Lower leg skin (tissue), 2 donors: Measurements from ENCODE around the gene AADAC.

GRCh38 chr3:150061058-150061850 is 90.6 kb upstream of the PFN2 start:
- PRO-cap, result no peak
- RAMPAGE, long total RNA, 2 experiments, result no peak in any of the 2 experiments

- PRO-cap, result no peak
- RAMPAGE, long total RNA, 2 experiments, result no peak in any of the 2 experiments
These were observed 192.0 kb upstream of the TSC22D2 start for GRCh38 chr3:150216027-150216490.

DNA sequence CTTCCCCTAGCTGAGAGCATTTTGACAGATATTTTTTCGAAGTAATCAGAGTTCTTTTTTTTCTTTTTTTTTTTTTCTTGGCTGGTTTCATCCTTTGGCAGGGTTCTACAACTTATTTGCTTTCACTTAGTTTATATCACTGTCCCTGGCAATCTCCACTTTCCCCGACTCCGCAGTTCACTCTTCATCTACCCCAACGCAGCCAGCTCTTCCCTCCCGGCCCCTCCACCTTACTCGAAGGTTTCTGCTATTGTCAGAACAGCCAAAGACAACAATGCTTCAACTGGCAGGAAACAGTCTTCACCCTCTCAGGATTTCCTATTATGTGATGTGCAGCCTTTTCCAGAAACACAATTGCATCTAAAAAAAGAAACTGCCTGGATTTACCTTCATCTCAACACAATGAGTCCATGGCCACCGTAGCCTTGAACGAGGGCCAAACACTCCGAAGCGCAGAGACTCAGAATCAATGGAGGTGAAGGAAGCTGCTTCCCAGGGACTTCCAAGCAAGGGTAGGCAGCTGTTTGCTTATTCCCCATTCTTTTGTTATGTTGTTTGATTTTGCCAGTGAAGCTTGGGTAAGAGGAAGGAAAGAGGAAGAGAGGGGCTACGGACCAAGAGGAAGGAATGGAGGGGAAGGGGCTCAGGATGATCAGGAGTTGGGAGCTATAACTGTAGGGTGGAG is 182.1 kb upstream of the TSC22D2 start:
- PRO-cap, result no peak
- RAMPAGE, long total RNA, 2 experiments, result no peak in any of the 2 experiments

DNA sequence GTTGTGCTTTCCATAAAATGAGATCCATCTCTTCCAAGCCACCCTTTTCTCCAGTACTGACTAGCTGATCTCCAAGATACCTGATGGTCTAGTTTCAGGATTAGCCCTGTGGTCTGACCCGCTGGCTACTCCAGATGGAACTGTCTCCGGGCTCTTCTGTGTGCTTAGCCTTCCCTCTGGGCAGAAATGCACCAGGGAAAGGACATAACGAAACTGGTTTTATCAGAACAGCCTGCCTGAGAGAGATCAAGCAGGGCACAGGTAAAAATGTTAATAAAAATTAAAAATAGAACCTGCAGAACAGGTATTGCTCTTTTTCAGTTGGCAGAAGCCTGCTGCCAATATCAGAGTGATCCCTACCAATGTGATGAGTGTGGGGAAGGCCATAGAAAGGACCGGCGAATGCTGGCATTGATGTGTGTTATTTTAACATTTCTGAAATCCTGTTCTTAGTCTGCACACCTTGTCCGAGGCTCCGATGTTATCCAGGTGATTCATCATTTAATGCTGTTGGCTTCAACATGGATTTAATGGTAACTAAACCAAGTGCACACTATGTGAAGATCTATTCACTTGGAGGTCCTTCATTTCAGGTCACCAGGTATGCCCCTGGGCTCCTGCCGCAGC is 169.6 kb upstream of the TSC22D2 start:
- PRO-cap, result no peak
- RAMPAGE, long total RNA, 2 experiments, result no peak in any of the 2 experiments

DNA sequence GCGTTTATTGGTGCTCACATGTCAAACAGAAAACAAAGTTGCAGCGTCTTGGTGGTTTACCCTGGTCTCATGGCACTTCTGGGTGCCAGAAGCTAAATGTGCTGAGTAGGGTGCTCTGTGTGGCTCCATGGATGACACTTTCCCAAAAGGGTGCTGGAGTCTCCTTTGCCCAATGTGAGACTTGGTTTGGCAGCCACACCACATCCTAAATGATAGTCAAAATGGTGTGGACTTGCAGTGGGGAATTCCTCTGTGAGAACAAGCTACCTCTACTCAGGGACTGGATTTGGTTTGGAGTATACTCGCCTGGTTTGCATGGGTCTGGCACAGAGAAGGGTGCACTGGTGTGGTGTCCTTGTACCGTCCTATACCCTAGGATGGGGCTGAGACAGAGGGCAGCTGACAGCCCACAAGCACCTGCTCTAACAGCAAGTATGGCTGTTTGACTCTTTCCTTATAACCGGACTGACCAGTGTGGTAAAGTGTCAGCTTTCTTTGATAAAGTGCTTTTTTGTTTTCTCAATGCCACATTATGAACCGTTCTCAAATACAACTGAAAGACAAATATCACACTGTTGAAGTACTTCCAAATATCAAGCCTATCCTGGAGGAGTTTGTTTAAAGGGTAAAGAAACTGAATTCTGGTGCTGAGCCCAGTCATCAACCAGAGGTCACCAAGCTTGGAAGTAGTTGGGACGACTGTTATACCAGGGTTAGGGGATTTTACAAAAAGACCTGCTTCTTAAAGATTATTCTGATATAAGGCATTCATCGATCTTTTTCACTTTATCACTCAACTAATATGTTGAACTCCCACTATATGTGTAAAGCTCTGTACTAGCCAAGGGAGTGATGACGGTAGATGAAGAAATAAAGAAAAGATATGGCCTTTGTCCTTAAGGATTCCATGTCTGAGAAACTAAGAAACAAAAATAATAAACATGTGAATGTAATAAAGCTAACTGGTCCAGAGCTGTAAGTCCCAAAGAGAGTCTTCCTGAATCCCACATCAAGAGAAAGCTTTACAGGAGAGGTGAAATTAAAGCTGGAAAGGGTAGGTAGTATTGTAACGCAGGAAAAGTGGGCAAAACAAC is 7.3 kb downstream of the SERP1 start:
- PRO-cap, result no peak
- RAMPAGE, long total RNA, 2 experiments, result no peak in any of the 2 experiments

DNA sequence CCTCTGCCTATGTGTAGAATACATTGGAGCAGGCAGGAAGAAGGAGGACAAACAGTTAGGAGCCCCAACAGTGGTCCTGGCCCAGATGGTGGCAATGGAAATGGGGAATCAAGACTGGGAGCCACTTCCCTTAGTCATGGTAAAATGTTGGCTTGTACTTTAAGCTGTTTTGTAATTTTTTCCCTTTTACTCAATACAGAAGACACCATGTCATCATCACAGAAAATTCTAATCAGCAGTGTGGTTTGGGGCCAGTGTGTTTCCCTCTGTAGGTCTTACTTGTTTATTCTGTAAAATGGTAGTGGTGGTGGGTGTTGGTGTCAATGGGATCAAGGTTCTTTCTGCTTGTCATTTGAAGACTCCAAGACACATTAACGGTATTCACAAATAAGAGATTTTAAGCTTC is 25.1 kb downstream of the SIAH2 start:
- PRO-cap, result no peak
- RAMPAGE, long total RNA, 2 experiments, result no peak in any of the 2 experiments

DNA sequence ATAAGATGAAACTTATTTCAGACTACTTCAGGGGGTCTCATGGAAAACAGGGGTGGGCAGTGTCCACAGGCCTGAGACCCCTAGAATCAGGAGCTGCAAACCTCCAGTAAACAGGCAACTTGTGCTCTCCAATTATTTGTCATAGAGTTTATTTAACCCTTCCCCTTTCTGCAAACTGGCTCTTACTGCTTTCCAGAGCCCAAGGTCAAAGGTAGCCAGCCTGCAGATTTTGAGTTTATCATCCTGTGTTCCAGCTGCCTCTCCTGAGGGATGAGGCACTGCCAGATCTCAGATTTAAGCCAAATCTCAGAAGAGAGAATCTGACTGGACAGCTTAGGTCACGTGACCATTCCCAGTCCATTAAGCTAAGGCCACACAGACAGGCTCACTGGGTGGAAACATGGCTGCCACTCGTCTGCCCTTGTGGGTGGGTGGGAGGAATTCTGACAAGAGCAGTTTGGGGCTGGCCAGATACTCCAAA is 8.6 kb upstream of the SIAH2 start:
- PRO-cap, result no peak
- RAMPAGE, long total RNA, 2 experiments, result no peak in any of the 2 experiments

- PRO-cap, result no peak
- RAMPAGE, long total RNA, 2 experiments, result no peak in any of the 2 experiments
These were observed 67.8 kb upstream of the SIAH2 start for GRCh38 chr3:150830721-150831279.

GRCh38 chr3:150922675-150923096 is 17.4 kb upstream of the MINDY4B start:
- PRO-cap, result no peak
- RAMPAGE, long total RNA, 2 experiments, result no peak in any of the 2 experiments

- PRO-cap, result no peak
- RAMPAGE, long total RNA, 2 experiments, result no peak in any of the 2 experiments
These were observed 315 bp upstream of the CLRN1 start for GRCh38 chr3:150972905-150973178.

DNA sequence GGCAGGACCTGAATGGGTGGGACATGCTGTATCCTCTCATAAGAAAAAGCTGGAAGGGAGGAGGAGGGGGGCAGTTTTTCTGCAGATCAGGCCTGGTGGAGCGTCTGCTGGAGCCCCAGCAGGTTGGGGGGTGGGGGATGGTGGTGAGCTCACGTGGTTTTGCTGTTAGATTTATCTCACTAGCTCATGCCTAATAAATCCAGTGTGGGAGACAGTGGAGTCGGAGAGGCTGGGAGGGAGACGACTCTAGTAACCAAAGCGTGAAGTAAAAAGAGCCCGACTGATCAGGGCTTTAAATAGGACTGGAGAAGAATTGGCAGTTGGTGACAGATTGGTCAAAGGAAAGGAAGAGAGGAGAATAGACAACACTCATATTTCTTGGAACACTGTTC is 16.1 kb downstream of the MED12L start:
- PRO-cap, result no peak
- RAMPAGE, long total RNA, 2 experiments, result no peak in any of the 2 experiments

DNA sequence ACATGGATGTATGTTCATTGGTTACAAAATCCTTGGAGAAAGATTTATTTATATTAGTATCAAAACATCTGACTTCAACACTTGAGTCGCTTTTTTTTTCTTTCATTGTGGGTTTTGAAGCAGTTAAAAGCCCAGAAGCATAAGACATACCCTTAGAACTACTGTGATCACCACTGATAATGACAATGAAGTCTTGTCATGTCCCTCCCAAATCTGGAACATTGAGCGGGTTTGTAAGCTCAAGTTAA is 3.1 kb downstream of the GPR171 start:
- PRO-cap, result no peak
- RAMPAGE, long total RNA, 2 experiments, result no peak in any of the 2 experiments

GRCh38 chr3:151218178-151218506 is 15.1 kb upstream of the GPR171 start:
- PRO-cap, result no peak
- RAMPAGE, long total RNA, 2 experiments, result no peak in any of the 2 experiments

DNA sequence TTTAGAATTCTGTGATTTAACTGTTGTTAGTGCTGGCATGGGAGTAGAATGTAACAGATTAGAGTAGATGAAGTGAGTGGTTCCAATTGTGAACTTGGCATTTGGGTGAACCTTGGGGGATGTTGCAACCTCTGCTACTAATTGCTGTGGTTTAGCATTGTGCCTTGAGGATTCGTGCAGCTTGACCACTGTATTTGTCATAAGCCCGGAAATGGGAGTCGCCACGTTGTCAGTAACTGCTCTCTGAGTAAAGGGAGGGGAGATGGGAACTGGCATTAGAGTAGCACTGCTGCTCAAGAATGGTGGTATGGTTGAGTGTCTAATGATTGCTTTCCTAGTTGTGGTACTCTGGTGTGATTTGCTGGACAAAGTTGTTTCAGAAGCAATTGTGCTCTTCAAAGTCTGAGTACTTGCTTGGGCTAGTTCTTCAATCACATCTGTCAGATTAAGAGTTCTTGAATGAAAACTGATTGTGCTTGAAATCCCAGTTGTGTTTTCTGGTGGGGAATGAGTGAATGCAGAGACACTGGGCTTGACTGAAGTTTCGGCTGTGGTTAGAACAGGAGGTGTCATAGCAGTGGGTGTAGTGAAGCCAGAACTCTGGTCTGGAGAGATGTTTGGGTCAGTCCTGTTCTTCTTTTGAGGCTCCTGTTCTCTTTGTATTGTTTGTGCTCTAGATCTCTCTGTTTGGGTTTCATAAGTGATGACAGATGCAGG is 15.4 kb downstream of the IGSF10 start:
- PRO-cap, result no peak
- RAMPAGE, long total RNA, 2 experiments, result no peak in any of the 2 experiments

DNA sequence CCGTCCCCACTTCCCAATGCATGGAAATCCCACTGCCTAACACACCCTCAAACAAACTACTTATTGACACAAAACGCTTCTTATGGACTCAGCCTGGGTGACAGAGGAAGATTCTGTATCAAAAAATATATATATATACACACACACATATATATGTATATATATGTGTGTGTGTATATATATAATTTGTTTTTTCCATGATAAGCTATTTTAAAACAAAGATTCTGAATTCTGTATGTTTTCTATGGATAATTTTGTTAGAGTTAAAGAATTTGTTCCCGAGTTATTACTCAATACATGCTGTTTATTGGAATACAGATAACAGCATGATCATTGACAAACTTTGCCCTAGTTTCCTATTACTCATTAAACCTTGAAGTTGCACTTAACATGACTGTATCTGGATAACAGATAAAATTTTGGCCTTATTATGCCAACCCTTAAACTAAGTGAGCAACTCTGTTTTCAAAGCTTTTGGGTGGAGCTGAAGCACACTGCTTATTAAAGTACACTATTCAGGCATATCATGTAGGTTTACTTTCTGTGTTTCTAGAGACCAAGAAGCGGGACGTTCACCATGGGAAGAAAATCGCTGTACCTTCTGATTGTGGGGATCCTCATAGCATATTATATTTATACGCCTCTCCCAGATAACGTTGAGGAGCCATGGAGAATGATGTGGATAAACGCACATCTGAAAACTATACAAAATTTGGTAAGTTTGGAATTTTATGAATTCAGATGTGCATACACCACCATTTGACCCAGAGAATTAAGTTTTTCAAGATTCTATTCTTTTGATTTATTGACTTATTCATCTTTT is at the start of gene AADAC:
Gene AADAC (plus strand): TSS at position 531 of the 823 bp plus-strand sequence.
- PRO-cap, result no peak
- RAMPAGE, long total RNA, 2 experiments, result start-site peak on the plus strand in 2 of 2 experiments, centred at positions 529 to 530 of the sequence, 38 to 60 reads per replicate

GRCh38 chr3:151817091-151817751 is 3.3 kb downstream of the AADAC start:
- PRO-cap, result no peak
- RAMPAGE, long total RNA, 2 experiments, result no peak in any of the 2 experiments

DNA sequence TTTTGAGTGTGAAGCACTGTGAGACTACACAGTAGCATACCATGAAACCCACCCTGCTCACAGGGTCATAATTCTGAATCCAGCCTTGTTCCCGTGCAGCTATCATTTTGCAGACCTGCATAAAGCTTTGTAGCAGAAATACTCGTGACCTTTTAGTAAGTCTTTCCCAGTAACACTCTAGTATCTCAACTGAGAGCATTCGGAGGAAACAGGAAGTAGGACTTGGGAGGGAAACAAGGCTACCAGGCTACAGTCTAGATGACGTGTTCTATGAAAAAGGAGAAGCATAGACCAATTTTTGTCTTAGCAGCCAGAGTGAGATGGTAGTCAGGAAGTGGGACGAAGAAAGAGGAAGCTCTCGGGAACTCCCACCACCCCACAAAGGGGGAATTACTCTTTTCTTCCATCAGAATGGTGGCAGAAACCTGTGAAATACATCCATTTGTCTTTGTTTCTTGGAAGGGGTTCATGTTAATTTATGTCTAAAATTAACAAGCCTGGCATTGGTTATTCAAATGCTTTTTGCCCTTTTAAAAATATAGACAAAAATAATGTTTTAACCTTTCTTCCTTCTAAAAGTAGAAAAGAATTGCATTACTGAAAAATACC is 1.8 kb upstream of the SUCNR1 start:
- PRO-cap, result no peak
- RAMPAGE, long total RNA, 2 experiments, result no peak in any of the 2 experiments

DNA sequence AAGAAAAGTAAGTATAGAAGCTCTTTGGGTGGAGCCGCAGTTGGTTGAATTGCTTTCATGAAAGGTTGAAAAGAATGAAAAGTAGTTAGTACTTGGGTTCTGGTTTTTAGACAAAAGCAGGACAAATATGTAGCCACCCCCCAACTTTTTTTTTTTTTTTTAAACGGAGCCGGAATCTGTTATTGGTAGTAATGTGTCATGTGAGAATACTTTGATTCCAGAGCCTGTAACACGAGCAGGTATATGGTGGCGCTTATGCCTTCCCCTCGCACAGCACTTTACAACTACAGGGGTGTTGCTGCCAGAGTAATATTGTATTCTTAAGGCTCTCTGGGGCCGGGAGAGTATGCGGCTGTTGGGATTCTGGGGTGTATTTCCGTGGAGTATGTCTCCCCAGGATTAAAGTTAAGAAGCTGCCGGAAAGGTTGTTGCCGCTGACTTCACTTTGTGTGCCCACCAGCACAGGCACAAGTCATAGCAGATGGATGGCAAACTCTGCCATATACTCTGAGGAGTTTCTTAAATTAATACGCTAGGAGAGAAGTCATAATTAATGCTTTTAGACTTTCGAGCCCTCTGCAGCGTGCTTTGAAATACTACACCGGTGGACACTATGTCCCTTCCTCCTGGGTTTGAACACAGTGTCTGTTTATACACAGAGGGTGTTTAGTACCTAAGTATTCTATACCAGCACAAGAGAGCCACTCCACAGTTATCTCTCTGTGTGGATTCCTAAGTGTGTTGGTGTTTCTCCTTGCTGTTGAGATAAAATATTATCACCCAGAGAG is 1.2 kb downstream of the MBNL1 start:
- PRO-cap, result bidirectional peak, plus-strand start at position 209 of the sequence, minus-strand start outside the sequence
- RAMPAGE, long total RNA, 2 experiments, result no peak in any of the 2 experiments

DNA sequence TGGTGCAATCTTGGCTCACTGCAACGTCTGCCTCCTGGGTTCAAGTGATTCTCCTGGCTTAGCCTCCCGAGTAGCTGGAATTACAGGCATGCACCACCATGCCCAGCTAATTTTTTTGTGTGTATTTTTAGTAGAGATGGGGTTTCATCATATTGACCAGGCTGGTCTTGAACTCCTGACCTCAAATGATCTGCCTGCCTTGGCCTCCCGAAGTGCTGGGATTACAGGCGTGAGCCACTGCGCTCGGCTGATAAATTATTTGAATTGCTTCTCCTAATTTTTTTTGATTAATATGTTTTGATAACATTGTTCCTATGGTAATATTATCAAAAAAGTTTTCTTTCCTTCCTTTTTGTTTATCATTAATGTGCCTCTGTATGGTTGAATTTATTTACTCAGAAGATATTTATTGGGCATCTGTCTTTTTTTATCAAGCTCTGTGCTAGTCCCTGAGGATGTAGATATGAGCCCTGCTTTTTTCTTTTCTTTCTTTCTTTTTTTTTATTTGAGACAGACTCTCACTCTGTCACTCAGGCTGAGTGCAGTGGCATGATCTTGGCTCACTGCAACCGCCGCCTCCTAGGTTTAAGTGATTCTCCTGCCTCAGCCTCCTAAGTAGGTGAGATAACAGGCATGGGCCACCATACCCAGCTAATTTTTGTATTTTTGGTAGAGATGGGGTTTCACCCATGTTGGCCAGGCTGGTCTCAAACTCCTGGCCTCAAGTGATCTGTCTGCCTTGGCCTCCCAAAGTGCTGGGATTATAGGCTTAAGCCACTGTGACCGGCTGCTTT is 58.3 kb downstream of the MBNL1 start:
- PRO-cap, result no peak
- RAMPAGE, long total RNA, 2 experiments, result no peak in any of the 2 experiments

GRCh38 chr3:152328354-152329672 is 60.1 kb downstream of the MBNL1 start:
- PRO-cap, result no peak
- RAMPAGE, long total RNA, 2 experiments, result no peak in any of the 2 experiments